Spleen (tissue), 7 donors: Measurements from ENCODE around the gene TAF1A.

DNA sequence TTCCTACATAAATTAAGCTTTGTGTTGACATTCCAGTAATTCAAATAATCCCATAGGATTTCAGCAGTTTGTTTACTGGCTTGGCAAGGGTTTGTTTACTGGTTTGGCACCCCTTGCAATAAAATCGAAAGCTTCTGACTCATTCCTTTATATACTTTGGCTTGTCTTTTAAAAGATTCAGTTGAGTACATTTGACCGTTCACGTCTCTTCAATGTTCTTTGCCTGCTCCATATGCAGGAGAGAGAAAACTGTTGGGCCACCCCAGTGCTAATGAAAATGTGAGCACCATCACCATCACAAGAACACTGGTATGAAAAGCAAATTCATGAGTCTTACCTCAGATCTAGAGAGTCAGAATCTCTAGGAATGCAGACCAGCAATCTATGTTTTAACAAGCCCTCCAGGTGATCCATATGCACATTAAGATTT is 32.8 kb downstream of the ZC3H11B start:
- PRO-cap, 4 experiments: peak in 3 of 4 experiments; most common minus-strand start position 209 of the sequence (in 3)
- RAMPAGE, long total RNA, 4 experiments: no peak in any of the 4 experiments

DNA sequence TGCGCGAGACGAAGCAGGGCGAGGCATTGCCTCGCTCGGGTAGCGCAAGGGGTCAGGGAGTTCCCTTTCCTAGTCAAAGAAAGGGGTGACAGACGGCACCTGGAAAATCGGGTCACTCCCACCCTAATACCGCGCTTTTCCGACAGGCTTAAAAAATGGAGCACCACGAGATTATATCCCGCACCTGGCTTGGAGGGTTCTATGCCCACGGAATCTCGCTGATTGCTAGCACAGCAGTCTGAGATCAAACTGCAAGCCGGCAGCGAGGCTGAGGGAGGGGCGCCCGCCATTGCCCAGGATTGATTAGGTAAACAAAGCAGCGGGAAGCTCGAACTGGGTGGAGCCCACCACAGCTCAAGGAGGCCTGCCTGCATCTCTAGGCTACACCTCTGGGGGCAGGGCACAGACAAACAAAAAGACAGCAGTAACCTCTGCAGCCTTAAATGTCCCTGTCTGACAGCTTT is 88.8 kb downstream of the SLC30A10 start:
- PRO-cap, 4 experiments: no peak in any of the 4 experiments
- RAMPAGE, long total RNA, 4 experiments: no peak in any of the 4 experiments

DNA sequence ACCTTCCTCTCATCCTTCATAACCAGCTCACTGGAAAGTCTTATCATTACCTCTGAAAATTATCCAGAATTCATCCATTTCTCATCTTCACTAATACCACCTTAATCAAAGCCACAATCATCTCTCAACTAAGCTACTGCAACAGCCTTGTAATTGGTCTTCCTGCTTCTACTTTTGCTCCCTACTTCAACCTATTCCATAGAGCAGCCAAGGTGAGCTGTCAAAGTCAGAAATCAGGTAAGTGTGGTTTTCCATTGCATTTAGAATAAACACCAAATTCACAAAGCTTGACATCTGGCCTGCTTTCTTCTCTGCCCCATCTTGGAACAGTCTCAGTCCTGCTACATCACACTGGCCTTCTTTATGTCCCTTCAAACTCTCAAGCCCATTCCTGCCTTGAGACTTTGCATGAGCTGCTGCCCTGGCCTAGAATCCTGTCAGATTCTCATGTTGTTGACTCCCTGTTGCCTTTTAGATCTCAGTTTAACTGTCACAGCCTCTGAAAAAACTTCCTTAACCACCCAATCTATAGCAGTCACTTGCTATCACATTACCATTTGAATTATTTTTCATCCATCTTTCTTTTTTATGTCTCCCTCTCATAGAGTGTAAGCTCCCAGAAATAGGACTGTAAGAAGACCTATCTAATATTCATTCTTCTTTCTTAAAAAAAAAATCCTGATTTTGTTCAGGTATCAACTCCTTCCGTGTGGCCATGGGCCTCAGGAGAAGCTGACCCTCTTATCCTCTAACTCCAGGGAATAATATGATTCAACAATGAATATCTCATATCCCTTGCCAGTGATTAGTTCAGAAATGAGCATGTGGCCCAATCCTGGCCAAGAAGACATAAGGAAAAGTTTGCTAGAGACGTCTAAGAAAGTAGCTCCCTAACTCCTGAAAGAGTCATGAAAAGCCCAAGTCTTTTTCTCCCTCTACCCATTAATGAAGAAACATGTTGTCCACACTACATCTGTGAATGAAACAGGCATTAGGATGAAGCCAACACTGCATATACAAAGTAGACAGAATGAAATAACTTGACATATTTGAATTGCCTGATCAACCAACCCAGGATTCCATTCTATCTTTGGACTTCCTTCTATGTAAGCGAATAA is 41.0 kb downstream of the RAB3GAP2 start:
- PRO-cap, 4 experiments: no peak in any of the 4 experiments
- RAMPAGE, long total RNA, 4 experiments: no peak in any of the 4 experiments

GRCh38 chr1:220272736-220272979 is 405 bp upstream of the RAB3GAP2 start:
- PRO-cap, 4 experiments: no peak in any of the 4 experiments
- RAMPAGE, long total RNA, 4 experiments: no peak in any of the 4 experiments

DNA sequence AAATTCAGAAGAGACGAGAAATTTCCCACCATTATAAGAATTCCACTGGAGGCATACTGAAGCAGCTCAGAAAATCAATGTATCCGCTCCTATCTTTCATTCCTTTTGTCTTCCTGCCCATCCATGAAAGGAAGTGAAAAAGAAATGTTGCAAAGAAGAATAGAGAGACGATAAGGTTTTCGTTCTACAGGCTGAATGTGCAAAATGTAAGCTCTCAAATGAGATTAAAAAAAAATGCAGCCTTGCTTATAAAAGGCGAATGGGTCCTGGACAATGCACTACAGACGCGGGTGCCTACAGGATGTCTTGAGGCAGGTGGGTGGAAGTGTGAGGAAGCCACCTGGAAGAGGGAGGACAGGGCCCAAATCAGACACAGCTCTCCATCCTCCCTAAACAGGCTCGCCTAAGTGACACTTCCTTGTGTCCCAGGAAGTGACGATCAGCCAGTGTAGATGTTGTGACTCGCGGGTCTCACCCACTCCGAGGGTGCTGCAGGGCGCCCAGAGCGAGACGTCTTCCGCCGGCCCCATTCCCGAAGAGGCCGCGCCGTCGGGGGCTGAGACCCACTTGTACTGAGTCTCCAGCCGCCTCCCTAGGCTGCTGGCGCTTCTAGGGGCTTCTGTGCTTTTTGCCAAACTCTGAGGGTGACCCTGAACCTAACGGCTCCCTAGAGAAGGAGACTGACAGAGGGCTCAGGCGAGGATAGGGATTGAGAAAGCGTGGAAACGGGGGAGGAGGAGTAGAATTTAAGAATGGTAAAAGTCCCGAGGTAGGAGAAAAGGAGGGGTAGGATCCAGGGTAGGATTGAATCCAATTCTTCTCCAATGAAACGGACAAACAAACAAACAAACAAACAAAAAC is 715 bp upstream of the MARK1 start:
- PRO-cap, 4 experiments: peak in 2 of 4 experiments; most common plus-strand start position 478 of the sequence (in 1); most common minus-strand start position 391 of the sequence (in 1)
- RAMPAGE, long total RNA, 4 experiments: no peak in any of the 4 experiments

- PRO-cap, 4 experiments: peak in 4 of 4 experiments; most common plus-strand start chr1:220528591 (in 1); most common minus-strand start chr1:220528593 (in 4)
- RAMPAGE, long total RNA, 4 experiments: no peak in any of the 4 experiments
Observed at GRCh38 chr1:220528515-220529495, 869 bp downstream of the MARK1 start.

DNA sequence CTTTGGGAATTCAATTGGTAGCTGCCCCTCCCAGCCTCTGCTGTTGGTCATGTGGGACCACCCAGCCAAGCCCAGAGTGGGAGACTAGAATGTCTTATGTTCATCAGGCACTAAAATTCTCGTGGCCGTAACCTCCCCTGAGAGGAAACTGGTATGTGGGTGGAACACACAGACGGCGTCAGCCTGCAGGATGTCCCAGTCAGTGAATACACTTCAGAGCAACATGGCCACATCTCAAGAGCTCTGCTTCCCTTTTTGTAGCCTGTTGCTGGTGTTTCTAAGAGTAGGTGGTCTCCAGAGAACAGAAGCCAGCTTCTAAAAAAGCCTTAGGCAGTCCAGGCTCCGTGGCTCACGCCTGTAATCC is 16.0 kb upstream of the MTARC1 start:
- PRO-cap, 4 experiments: peak in 3 of 4 experiments; most common plus-strand start position 202 of the sequence (in 2); most common minus-strand start position 112 of the sequence (in 2)
- RAMPAGE, long total RNA, 4 experiments: no peak in any of the 4 experiments

- PRO-cap, 4 experiments: no peak in any of the 4 experiments
- RAMPAGE, long total RNA, 4 experiments: no peak in any of the 4 experiments
Observed at GRCh38 chr1:220779740-220780360, 6.9 kb upstream of the MTARC1 start.

DNA sequence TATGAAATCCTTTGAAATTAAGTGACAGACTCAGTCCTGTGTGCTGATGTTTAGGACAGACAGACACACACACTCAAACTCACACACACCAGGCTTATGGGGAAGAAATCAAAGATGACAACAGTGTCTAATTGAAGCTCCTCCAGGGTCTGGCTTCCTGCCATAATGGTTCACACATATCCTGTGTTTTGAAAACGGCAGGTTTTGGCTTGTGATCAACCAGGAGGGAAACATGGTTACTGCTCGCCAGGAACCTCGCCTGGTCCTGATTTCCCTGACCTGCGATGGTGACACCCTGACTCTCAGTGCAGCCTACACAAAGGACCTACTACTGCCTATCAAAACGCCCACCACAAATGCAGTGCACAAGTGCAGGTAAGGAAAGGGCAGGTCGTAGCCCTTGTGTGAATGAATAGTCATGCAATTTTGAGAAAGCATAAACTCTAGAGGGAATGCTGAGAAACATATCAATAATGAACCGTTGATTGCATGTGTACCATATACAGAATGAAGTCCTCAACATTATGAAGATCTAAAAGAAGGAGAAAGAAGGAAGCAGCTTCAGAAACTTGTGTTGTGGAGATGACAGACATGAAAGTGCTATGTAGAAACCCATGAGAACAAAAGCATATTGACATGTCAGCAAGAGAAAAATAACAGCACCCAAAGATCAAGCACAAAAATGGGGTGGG is 4.7 kb downstream of the MTARC1 start:
- PRO-cap, 4 experiments: no peak in any of the 4 experiments
- RAMPAGE, long total RNA, 4 experiments: start-site peak on the plus strand in 1 of 4 experiments, centred at position 301 of the sequence, 12 reads per replicate

DNA sequence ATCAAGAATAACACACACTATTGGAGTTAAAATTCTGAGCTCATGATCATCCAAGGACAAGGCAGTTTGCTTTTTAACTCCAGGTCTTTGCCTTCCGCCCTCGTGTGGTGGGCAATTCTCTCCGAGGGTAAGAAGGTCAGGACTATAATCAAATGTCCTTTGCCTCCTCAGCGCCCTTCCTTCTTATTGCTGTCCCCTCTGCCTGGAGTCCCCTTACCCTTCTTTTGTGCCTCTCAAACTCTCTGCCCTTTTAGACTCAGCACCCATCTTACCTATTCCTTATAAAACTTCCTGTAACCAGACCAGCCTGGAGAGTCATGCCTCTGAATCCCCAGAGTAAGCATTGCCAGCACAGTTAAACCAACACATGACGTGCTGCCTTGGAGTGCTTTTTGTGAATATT is 17.2 kb downstream of the MTARC1 start:
- PRO-cap, 4 experiments: no peak in any of the 4 experiments
- RAMPAGE, long total RNA, 4 experiments: no peak in any of the 4 experiments

DNA sequence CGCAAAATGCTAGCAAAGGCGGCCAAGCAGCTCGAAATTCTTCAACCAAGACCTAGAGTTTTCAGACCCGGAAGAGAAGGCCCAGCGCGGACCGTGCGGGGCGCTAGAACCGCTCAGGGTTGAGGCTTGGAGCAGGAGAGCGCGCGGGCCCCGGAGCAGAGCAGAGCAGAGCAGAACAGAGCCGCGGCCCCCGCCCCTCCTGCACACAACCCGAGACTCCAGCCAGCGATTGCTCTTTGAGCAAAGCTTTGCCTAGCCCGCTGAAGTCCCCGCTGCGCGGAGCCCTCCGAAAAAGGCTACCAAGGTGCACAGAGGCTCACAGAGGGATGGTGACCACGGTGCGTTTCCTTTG is 8.2 kb downstream of the HLX start:
- PRO-cap, 4 experiments: no peak in any of the 4 experiments
- RAMPAGE, long total RNA, 4 experiments: no peak in any of the 4 experiments

DNA sequence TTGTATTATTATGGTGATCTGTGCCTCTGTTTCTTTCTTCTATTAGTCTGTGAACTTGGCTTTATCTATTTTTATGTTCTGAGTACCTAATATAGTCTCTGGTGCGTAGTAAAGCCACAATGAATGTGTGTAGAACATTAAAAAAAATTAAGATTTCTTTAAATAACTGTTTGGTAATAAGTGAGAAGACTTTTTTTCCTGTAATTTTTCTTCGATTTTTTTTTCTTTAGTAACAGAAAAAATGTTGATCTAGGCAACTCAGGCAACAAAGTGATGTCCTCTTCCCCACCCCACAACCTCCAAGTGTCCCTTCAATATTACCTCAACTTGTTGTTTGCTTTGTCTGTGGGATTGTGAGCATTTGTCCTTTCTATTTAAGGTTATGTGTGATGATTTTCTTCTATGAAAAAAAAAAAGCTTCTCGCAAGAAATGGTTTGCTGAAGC is 218.1 kb downstream of the HLX start:
- PRO-cap, 4 experiments: no peak in any of the 4 experiments
- RAMPAGE, long total RNA, 4 experiments: no peak in any of the 4 experiments

DNA sequence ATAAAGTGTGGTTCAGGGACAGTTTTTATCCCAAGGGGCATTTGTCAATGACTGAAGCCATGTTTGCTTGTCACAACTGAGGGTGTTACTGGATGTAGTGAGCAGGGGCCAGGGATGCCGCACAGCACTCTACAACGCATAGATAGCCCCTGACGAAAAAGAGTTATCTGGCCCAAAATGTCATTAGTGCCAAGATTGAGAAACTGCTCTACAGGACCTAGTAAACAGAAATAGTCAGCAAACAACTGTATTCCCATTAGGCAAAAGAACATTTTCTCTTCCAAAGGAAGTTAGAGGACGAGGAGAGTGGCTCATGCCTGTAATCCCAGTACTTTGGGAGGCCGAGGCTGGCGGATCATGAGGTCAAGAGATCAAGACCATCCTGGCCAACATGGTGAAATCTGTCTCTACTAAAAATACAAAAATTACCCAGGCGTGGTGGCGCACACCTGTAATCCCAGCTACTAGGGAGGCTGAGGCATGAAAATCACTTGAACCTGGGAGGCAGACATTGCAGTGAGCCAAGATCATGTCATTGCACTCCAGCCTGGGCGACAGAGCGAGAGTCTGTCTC is 189.1 kb downstream of the DUSP10 start:
- PRO-cap, 4 experiments: no peak in any of the 4 experiments
- RAMPAGE, long total RNA, 4 experiments: no peak in any of the 4 experiments

GRCh38 chr1:221707937-221708584 is 33.8 kb downstream of the DUSP10 start:
- PRO-cap, 4 experiments: no peak in any of the 4 experiments
- RAMPAGE, long total RNA, 4 experiments: no peak in any of the 4 experiments

GRCh38 chr1:221714231-221714971 is 27.5 kb downstream of the DUSP10 start:
- PRO-cap, 4 experiments: no peak in any of the 4 experiments
- RAMPAGE, long total RNA, 4 experiments: no peak in any of the 4 experiments

DNA sequence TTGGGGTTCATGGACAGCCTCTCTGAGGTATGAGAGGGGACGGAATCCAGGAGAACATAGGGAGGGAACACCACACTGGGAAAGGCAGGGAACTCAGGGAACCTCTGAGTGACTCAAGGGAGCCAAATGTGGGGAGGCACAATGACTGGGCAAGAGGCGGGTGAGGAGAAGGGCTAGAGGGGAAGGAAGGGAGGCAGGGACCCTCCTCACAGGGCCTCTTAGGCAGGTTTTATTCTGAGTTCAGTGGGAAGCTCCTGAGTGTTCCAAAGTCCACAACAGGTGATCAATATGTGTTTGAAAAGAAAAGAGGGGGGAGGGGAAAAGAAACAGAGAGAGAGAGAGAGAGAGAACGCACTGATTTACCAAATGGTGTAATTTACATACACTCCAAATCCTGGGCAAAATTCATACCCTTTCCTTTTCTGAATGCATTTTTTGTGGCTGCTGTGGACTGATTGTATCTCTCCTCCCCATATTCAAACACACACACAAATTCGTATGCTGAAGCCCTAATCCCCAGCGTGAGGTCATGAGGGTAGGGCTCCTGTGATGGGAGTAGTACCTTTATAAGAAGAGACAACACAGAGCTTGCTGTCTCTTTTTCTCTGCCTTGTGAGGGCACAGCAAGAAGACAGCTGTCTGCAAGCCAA is 24.6 kb downstream of the DUSP10 start:
- PRO-cap, 4 experiments: no peak in any of the 4 experiments
- RAMPAGE, long total RNA, 4 experiments: no peak in any of the 4 experiments

DNA sequence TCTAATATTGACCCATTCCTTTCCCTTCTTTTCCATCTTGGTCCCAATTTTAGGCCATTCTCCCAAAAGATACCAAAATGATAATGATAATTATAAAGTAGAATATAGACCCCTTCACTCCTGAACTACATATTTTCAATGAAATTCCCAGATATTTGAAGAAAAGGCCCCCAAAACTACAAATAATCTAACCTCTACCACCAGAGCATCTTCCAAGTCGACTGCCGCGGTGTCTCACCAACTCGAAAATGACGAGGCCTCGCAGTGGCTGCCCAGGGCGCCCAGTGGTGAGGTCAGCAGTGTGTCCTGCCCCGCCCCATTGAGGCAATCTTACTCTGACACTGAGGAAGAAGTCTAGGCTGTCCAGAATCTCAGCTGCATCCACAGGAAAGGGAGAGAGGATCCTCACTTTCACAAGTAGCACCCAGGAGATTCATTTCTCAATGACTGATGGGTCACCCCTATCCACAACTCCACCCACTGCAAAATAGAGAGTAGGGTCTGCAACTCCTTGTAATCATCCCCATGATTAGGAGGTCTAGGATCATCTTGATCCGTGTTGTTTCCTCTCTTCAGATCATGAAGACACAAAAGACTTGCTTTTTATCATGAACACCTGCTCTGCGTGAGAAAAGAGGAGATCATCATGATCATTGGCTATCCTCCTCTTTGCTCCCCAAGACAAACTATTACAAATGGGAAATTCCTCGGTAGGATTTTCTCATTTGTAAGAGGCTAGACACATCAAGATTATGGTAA is 5.1 kb downstream of the DUSP10 start:
- PRO-cap, 4 experiments: no peak in any of the 4 experiments
- RAMPAGE, long total RNA, 4 experiments: no peak in any of the 4 experiments

DNA sequence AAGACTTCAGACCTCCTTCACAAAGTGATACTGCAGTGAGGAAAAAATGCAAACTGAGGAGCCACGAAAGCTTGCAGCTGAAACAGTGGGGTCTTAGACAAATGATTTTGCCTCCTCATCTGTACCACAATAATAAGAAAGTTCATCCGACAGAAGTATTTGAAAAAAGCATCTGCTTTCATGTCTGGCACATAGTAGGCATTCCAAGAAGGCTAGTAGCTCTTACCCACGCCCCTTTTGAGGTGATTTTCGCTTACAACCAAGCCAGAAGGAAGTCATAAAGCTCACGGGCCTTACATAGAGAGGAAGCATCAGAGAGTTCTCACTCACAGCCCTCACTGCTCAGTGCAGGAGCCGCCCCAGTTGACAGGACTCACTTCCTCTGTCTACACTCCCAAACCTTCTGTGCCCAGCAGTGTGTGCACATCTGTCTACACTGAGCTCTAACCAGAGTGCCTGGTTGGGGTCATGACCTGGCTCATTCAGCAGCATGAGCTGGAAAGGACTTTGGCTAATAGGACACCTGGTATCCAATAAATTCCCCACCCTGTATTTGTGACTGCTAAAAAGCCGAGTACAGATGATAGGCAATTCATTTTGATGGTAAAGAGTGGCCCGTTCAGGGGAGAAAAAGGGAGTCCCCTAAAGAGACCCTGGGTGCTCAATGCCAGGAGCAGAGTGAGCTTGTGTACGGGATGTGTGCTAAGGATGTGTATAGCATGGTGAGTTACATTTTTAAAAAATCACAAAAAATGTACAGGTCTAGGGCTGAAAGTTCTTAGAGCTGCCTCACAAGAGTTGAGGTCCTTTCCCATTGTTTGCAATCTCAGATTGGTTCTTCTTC is 36.8 kb upstream of the DUSP10 start:
- PRO-cap, 4 experiments: no peak in any of the 4 experiments
- RAMPAGE, long total RNA, 4 experiments: no peak in any of the 4 experiments

GRCh38 chr1:221834734-221835171 is 92.9 kb upstream of the DUSP10 start:
- PRO-cap, 4 experiments: no peak in any of the 4 experiments
- RAMPAGE, long total RNA, 4 experiments: no peak in any of the 4 experiments

DNA sequence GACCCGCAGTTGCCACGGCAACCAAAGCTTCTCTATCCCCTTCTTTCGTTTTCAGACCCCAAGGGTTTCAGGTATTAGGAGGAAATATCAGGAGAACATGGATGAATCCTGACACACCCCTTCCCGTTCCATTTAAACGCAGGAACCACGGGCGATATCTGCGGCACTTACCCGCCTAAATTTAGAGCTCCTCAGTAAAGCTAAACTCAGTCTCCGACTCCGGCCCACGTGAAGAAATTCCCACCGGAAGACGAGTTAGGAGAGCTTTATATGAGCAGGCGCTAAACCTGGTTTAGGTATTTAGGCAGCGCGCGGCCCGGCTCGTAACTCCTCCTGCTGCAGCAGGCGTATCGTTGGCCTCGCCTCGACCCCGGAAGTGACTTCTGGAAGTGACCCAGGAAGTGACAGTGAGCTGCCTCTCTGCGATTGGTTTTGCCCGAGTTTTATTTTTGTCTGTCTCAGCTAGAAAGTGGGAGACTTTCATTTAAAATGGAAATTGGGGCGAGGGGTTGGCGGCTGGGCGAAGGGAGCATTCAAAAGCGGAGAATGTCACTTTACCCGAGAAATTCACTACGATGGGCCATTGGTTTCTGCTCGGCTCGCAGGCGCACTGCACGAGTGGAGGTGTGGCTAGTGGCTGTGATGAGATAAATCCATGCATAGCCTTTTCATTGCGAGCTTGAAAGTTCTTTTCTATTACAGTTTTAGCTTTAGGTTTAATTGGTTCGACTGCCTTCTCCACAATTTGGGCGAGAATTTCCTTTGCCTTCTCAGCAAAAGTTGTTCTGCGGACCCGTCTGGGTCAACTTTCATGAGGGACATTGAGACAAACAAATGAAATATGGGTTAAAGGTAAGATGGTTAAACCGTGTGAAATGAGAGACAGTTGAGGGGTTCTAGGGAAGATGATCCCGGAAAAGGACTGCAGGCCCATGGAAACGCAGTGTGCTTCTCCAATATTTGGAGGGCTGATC is at the start of gene TAF1A:
Gene TAF1A (minus strand): TSS at position 378 of the 974 bp plus-strand sequence.
- PRO-cap, 4 experiments: peak in 4 of 4 experiments; most common plus-strand start position 410 of the sequence (in 3); most common minus-strand start position 378 of the sequence (in 4)
- RAMPAGE, long total RNA, 4 experiments: start-site peak on the minus strand in 3 of 4 experiments, centred at positions 334 to 355 of the sequence, 48 to 103 reads per replicate